Heart (tissue), 3 donors: ENCODE measurements around the genes FUBP1, DNAJB4 and IFI44L.

DNA sequence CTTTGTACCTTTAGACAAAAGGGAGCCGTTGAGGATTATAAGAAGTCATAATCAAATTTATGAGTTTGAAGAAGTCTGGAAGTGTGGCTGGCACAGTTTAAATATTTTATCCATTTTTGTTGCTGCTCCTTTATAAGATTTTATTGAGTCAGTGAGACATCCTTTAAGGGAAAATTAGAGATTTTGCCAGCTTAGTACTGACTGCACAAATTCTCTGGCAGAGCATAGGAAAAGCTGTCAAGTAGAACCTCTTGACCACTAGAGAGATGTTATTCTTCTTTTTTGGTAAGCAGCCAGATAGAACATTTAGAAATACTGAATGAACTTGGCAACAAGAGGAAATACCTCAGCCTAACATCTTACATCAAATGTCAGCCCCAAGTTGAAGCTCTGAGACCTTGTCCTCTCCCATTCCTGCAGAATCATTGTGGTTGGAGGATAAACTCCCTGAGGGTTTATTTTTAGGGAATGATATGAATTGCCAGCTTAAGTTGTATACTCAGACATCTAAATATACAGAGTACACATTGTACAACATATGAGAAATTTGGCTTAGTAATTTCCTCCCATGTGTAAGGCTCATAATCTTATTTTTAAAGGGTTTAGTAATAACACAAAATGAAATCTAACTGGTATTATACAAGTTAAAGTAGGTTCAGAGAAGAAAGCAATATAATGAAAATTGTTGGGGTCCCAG is 53.5 kb downstream of the MIGA1 start:
- RAMPAGE, long total RNA, 2 experiments: no peak in any of the 2 experiments

DNA sequence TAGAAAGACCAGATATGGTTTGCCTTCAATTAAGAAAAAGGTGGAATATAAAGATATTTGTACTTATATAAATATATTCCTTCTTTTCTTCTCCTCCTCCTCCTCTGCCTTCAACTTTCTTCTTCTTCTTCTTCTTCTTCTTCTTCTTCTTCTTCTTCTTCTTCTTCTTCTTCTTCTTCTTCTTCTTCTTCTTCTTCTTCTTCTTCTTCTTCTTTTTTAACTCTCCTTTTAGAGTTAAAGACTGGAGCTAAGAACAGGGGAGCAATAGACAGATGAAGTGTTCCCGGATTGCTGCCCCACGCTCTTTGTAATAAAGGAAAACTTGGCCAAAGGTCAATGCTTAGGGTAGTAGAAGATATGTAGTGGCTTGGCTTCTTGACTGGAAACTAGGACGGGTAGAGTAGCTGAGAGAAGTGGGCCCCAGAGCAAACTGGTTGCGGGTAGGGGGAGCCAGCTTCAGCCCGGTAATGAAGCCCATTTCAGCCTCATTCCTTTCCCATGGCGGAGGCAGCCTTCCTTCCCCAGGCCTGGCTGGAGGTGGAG is 556 bp upstream of the NEXN start:
- RAMPAGE, long total RNA, 2 experiments: start-site peak on the minus strand in 1 of 2 experiments, centred at position 282 of the sequence, 37 reads per replicate

DNA sequence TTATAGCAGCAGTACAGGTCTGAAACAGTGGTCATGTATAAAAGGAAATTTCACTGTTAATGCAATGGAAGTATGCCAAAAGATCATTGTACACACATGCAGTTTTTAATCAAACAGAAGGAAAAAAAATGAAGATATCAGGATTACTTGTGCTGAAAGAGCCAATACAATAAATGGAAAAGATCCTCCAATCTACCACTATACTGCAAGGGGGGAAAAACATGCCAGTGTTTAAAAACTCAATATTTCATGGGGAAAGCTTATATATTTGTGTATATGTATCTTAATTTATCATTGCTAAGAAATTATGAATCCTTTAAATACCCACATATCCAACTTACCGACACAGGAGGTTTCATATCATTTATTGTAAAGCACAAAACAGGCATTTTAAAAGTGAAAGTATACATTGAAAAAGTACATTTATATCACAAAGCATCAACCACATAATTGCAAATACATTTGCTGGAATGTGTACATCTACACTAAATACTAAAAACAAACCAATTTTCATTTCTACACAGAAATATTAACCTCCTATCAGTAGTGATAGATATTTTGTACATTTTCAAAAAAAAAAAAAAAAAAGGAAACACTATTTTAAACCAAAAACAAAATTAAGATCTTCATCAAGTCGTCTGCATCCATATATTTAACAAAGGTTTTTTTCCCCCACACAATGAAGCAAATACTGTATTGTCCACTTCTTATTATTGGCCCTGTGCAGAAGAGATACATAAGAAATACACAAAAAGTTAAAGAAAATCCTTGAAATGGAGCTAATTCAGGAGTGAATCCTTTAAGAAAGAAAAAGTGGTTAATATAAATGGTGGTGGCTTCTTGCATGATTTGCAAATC is 30.6 kb downstream of the FUBP1 start:
- RAMPAGE, long total RNA, 2 experiments: no peak in any of the 2 experiments

- RAMPAGE, long total RNA, 2 experiments: start-site peak on the plus strand in 1 of 2 experiments, at chr1:77979174-77979267 at its widest, 2,167 reads per replicate; start-site peak on the minus strand in 2 of 2 experiments, at chr1:77979031-77979493 at its widest, 149 to 728 reads per replicate
Measured at GRCh38 chr1:77978983-77979707, at the start of gene FUBP1. FUBP1 (minus strand) TSS chr1:77979072.

DNA sequence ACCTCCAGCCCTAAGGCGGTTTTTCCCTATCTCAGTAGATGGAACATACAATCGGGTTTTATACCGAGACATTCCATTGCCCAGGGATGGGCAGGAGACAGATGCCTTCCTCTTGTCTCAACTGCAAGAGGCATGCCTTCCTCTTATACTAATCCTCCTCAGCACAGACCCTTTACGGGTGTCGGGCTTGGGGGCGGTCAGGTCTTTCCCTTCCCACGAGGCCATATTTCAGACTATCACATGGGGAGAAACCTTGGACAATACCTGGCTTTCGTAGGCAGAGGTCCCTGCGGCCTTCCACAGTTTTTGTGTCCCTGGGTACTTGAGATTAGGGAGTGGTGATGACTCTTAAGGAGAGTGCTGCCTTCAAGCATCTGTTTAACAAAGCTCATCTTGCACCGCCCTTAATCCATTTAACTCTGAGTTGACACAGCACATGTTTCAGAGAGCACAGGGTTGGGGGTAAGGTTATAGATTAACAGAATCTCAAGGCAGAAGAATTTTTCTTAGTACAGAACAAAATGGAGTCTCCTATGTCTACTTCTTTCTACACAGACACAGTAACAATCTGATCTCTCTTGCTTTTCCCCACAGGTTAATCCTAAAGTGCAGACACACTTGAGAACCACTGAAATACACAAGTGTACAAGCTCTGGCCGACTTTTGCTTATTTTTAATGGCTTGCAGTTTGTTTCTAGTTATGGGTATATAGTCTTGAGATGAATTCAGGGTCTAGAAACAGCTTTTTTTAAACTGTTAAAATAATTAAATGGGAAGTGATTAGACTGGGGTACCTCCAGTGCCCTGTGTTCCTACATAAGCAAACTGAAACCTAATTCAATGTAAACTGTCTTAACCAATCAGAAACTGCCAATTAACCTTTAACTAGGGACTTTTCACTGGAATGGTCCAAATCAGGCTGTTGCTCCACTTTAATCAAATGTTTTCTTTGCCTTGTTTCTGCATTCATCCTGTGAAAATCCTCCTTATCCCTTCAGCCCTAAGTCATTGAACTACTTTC is 4.7 kb upstream of the FUBP1 start:
- RAMPAGE, long total RNA, 2 experiments: no peak in any of the 2 experiments

DNA sequence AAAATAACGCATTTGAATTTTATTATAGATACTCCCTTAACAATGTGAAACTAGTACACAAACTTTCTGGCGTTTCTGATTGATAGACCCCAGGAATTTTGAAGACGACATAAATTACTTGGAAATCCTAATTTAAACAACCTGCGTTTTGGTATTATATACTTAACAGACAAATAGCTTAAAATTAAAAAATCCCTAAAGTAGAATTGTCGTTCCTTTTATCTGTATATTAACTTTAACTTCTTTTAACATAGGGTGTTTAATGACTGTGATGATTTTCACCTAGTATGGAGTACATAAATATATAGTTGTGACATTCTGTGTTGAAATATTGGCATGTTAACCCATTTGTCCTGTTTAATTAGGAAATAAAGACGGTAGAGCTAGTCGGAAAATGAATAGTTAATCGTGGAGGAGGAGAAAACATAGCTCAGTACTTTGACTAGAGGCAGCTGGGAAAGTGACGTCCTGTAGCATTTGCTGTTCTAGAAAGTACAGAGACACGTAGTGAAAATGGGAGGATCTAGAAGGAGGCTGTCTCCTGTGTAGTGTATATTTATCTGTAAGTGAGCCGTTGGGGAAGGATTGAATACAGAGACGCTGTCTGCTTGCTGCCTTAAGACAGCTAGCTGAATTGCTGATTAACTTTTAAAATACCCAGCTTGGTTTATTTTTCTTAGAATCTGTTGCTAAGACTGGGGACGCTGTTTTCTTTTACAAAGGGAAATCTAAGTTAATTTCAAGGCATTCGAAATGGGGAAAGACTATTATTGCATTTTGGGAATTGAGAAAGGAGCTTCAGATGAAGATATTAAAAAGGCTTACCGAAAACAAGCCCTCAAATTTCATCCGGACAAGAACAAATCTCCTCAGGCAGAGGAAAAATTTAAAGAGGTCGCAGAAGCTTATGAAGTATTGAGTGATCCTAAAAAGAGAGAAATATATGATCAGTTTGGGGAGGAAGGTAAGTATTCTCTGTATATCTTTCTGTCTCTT is at the start of gene DNAJB4:
Gene DNAJB4, plus strand, starts transcription at position 582 of the 996 bp plus-strand sequence.
- RAMPAGE, long total RNA, 2 experiments: start-site peak on the plus strand in 2 of 2 experiments, centred at positions 533 to 544 of the sequence, 963 to 5,894 reads per replicate

GRCh38 chr1:78045615-78045701 is 308 bp upstream of the GIPC2 start:
- RAMPAGE, long total RNA, 2 experiments: no peak in any of the 2 experiments

GRCh38 chr1:78491288-78492298 is 819 bp downstream of the PTGFR start:
- RAMPAGE, long total RNA, 2 experiments: no peak in any of the 2 experiments

DNA sequence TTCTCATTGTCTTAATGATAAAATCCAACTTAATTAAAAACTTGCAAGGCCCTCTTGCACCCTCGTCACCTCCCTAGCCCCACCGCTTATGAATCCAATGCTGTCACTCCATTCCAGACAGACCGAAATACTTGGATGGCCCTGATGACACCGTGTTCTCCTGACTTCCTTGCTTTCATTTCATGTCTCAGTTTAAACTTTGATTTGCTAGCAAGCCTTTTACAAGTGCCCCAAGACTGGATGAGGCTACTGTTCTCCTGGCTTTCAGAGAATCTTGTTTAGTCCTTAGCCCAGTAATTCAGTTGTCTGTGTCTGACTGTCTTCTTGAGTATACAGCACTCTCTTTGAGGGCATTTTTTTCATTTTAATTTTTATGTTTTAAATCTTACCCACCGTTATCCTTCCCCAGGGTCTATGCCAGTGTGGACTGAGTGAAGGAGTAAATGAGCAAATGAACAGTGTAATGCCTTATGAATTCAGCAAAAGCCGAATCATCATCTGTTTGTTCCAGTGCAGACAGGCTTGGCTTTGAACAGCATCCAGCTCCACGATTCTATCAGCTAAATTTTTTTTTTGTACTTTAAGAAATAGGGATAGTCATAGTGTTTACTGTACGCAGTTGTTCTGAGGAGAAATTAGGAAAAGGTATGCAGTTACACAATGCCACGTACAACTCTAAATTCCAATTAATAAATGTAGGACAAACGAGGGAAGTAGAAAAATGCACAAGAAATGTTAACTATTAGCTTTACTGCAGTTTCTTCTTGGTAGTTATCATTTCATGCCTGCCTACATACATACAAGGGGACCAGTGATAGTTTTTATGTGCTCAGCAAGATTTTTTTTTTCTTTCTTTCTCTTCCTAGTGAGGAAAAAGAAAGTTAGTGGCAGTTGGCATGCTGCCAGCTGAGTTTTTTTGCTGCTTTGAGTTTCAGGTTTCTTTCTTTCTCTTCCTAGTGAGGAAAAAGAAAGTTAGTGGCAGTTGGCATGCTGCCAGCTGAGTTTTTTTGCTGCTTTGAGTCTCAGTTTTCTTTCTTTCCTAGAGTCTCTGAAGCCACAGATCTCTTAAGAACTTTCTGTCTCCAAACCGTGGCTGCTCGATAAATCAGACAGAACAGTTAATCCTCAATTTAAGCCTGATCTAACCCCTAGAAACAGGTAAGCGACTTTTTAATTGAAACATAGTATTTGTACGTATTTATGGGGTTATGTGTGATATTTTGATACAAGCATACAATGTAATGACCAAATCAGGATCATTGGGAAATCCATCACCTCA is at the start of gene IFI44L:
Gene IFI44L, plus strand, starts transcription at position 1,035 of the 1,279 bp plus-strand sequence.
- RAMPAGE, long total RNA, 2 experiments: start-site peak on the plus strand in 2 of 2 experiments, centred at positions 1,055 to 1,058 of the sequence, 31 to 59 reads per replicate

DNA sequence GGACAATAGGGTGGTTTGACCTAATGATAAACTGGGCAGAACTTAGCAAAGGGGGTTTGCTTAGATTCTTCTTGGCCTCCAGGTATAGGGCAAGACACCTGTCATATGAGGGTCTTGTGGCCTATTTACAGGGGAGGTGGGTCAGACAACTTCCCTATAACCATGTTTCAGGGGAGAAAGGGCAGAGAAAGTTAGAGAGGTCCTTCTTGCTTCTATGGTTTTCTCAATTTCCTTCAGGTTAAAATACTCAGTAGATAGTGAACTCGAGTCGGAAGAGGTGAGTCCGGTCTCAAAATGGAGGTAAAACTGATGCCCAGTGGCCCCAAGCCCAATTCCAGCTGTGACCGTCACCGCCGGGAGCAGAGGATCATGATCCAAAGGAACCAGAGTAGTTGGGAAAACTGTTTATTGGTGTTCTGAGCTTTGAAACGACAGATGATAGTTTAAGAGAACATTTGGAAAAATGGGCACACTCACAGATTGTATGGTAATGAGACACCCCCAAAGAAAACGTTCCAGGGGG is 374.5 kb upstream of the ADGRL2 start:
- RAMPAGE, long total RNA, 2 experiments: no peak in any of the 2 experiments

GRCh38 chr1:81432947-81433224 is 367.8 kb upstream of the ADGRL2 start:
- RAMPAGE, long total RNA, 2 experiments: no peak in any of the 2 experiments

DNA sequence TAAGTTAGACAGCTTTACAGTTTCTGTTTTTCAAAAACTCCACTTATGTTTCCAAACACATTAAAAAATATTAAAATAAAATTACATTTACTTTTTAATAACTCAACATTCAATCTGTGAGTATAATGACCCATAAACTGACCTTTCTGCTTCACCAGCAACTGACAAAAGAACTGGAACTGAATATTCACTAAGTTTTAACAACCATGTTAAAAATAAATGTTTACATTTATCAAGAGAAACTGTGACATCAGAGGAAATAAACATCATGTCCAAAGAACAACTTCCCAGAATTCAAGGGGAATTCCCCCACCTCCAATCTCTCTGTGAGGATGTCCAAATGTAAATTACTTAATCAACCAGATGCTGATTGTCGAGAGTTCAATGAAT is 365.7 kb upstream of the ADGRL2 start:
- RAMPAGE, long total RNA, 2 experiments: no peak in any of the 2 experiments

DNA sequence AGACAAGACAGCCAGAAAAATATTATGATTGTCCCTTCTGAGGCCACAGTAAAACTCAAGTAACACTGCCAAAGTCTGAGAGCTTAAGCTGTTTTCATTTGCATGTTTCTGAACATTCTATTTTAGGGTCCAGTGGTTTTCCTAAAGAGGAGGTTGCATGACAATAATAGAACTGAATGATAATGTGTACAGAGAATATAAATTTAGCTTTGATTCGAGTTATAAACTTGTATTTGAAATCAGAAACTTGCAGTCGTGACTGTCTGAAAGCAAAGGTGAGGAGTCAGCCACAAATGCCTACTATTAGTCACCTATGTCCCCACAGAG is 363.1 kb upstream of the ADGRL2 start:
- RAMPAGE, long total RNA, 2 experiments: no peak in any of the 2 experiments

GRCh38 chr1:83150591-83150791 is 848.4 kb downstream of the TTLL7 start:
- RAMPAGE, long total RNA, 2 experiments: no peak in any of the 2 experiments

DNA sequence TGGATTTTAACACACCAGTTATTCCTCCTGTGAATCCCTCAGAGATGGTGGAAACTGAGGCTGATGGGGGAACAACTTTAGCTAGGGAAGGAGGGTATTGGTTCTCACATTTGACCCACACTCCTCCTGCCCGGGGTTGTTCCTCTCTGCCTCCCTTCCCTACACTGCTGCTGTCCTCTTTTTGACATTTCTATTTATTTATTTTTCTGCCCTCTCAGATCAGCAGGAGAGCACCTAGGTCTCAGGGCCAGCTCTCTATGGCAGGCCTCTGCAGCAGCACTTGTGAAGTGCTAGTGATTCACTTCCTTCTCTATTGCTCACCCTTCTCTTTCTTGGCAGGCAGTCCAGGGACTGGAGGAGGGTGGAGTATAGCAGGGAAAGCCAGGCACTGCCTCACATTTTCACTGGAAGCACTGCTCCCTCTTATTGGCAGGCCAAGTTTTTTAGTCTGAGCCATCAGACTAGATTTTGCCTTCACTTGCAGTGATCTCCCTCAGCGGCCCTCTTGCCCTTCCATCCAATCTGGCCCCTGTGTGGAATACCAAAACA is 847.8 kb downstream of the TTLL7 start:
- RAMPAGE, long total RNA, 2 experiments: no peak in any of the 2 experiments

- RAMPAGE, long total RNA, 2 experiments: no peak in any of the 2 experiments
Measured at GRCh38 chr1:83667697-83668141, 331.2 kb downstream of the TTLL7 start.

DNA sequence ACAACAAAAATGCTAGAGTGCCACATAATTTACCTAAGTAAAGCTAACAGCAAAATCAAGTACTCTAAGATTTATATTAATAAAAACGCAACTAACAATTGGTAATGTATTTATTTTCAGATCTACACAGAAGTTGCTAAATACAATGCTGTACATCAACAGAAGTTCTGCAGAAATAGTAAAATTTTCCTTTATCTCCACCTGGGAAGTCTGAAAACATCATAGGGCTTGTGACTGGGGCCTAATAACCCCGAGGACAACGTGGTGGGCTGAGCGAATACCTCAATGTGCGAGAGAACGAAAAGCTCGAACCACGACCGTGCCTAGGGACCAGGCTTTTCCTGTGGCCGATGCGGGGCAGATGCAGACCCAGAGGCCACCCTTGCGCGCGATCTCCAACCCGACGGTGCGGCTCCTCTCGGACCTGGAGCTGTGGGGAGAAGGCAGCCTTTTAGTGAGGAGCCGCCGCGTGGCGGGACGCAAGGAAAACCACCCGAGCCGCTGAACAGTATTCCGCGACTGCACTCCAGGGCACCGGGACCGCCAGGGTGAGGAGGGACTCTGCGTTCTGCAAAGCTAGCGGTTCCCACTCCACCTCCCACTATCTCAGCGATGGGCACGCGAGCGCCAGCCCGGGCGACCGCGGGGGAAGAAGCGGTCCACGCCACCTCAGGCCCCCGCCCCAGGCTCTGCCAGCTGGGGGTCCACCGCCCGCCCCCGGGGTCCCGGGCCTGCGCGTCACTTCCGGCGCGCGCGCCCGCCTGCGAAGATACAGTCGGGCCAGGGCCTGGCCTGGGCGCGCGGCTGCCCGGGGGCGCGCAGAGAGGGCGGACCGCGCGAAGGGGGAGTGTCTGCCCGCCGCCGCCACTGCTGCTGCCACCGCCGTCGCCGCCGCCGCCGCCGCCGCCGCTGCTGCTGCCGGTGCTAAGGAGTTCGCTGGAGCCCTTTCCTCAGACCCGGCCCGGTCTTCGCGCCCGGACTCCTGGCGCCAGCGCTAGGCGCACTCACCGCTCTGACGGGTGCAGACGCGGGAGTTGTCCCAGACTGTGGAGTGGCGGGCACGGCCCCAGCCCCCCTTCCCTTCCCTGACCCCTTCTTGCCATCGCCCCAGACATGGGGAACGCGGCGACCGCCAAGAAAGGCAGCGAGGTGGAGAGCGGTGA is 66.5 kb upstream of the PRKACB start:
- RAMPAGE, long total RNA, 2 experiments: start-site peak on the plus strand in 1 of 2 experiments, centred at position 920 of the sequence, 1,012 reads per replicate; start-site peak on the minus strand in 2 of 2 experiments, centred at positions 701 to 708 of the sequence, 13 to 34 reads per replicate

DNA sequence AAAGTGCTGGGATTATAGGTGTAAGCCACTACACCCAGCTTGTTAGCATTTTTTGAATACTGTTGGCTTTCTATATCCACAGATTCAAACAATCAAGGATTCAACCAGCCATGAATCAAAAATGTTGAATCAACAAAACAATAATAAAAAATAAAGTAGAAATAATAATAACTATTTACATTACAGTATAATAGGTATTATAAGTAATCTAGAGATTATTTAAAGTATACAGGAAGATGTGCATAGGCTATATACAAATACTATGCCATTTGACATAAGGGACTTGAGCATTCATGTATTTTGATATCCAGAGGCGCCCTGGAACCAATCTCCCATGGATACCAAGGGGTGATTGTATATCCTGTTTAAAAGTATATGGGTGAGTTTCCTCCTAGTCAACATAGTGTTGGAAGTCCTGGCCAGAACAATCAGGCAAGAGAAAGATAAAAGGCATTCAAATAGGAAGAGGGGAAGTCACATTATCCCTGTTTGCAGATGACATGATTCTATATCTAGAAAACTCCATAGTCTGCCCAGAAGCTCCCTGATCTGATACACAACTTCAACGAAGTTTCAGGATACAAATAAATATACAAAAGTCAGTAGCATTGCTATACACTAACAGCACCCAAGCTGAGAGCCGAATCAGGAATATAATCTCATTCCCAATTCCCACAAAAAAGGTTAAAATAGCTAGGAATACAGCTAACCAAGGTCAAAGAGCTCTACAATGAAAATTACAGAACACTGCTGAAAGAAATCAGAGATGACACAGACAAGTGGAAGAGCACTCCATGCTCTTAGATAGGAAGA is 38.0 kb upstream of the PRKACB start:
- RAMPAGE, long total RNA, 2 experiments: no peak in any of the 2 experiments

GRCh38 chr1:84854133-84854795 is 38.7 kb downstream of the LPAR3 start:
- RAMPAGE, long total RNA, 2 experiments: no peak in any of the 2 experiments

- RAMPAGE, long total RNA, 2 experiments: no peak in any of the 2 experiments
Measured at GRCh38 chr1:84857308-84857749, 35.7 kb downstream of the LPAR3 start.